Hepatocyte (in vitro differentiated cells and primary cell): ENCODE results near the gene KCNG4.

GRCh38 chr16:83744330-83745165 is 63.2 kb upstream of the HSBP1 start:
- RAMPAGE, long total RNA: no peak
- RRBS: no CpG with 5 or more reads among the region's 17 CpGs

DNA sequence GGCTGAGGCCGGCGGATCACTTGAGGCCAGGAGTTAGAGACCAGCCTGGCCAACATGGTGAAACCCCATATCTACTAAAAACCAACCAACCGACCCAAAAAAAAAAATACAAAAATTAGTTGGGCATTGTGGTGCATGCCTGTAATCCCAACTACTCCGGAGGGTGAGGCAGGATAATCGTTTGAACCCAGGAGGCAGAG is 12.0 kb downstream of the MBTPS1 start:
- RAMPAGE, long total RNA: no peak
- RRBS: no CpG with 5 or more reads among the region's 5 CpGs

- RAMPAGE, long total RNA: no peak
- RRBS: 1% methylated on average over 14 of the region's 50 CpGs
Observed at GRCh38 chr16:84117193-84117965, 637 bp upstream of the MBTPS1 start.

DNA sequence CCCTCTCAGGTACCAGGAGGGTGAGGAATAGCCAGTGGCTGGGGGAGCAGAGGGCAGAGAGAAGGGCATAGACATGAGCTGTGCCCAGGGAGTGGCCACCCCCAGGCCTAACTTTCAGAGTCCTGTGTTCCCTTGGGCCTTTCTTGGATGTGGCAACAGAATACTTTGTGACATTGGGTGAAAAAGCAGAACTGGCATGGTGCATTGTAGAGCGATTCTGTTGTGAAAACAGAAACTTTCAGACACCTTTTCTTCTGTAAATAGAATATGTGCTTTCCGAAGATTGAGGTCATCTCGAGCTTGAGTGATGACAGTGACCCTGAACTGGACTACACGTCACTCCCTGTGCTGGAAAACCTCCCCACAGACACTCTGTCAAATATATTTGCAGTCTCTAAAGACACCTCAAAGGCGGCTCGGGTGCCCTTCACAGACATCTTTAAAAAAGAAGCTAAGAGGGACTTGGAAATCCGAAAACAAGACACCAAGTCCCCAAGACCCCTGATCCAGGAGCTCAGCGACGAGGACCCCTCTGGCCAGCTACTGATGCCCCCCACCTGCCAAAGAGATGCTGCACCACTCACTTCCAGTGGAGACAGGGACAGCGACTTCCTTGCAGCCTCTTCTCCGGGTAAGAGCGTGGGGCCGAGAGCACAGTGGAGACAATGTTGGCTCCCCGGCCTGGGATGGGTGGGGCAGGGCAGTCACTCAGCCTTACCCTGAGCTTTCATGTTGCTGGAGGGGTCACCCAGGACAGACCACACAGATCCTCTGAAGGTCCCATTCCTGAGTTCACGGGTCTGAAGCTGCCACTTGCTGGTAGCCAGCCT is 11.0 kb downstream of the TAF1C start:
- RAMPAGE, long total RNA: no peak
- RRBS: 80% methylated on average over 4 of the region's 15 CpGs

DNA sequence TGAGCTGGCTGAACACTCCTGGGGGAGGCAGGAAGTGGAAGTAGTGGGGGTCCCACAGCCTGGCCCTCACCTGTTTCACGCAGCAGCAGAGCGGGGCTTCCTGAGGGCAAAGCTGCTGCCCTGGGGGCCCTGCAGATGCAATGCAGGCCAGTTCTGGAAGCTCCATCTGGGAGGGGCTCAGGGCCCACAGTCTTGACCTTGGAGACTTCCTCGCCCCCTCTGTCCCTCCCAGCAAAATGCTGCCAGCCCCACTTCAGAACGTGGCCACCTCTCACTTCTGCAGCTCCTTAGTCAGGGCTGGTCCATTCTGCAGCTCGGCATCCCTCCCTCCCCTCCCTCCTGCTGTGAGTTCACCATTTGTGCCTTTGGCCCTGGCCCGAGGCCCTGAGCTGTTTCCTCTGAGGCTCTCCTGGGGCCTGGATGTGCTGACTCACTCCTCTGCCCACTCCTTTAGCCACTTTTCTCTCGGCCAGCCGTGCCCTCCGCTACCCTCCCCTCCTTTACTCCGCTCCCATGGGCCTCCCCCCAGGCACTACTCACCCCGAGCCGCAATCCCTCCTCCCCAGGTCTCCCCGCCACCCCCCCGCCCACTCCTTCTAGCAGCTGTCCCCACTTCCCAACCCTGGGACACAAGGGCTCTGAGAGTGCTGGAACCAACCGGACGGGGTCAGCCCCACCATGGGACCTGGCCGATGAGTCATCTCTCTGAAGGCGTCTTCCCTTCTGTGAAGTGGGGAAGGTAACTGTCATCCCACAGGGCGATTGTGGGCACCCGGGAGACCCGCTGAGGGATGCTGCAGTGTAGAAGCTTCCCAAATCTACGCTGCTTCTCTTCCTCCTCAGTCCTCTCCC is 11.6 kb downstream of the KCNG4 start:
- RAMPAGE, long total RNA: no peak
- RRBS: 82% methylated on average over 6 of the region's 22 CpGs

GRCh38 chr16:84234445-84235343 is 5.1 kb downstream of the KCNG4 start:
- RAMPAGE, long total RNA: no peak
- RRBS: no CpG with 5 or more reads among the region's 19 CpGs

GRCh38 chr16:84239831-84240274 is at the start of gene KCNG4:
KCNG4 (minus strand) TSS chr16:84240012.
- RAMPAGE, long total RNA: no peak
- RRBS: no CpG with 5 or more reads among the region's 7 CpGs

- RAMPAGE, long total RNA: no peak
- RRBS: no CpG with 5 or more reads among the region's 2 CpGs
Observed at GRCh38 chr16:84320496-84320748, 25.7 kb downstream of the WFDC1 start.

GRCh38 chr16:84358714-84359214 is 9.6 kb upstream of the ATP2C2 start:
- RAMPAGE, long total RNA: no peak
- RRBS: no CpG with 5 or more reads among the region's 12 CpGs

GRCh38 chr16:84443450-84443873 is 61.0 kb downstream of the MEAK7 start:
- RAMPAGE, long total RNA: no peak
- RRBS: no CpG with 5 or more reads among the region's 11 CpGs

DNA sequence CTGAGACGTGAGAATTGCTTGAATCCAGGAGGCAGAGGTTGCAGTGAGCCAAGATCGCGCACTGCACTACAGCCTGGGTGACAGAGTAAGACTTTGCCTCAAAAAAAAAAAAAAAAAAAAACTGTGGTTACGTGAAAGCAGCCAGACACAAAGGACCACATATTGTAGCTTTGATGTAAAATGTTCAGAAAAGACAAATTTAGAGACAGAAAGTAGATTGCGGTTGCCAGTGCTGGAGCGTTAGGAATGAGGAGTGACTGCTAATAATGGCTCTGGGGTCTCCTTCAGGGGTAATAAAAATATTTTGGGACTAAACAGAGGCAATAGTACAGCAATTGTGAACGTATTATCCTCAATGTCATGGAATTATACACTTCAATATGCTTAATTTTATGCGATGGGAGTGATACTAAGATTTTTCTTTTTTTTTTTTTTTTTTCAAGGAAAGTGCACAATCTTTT is 4.1 kb upstream of the MEAK7 start:
- RAMPAGE, long total RNA: no peak
- RRBS: no CpG with 5 or more reads among the region's 8 CpGs

DNA sequence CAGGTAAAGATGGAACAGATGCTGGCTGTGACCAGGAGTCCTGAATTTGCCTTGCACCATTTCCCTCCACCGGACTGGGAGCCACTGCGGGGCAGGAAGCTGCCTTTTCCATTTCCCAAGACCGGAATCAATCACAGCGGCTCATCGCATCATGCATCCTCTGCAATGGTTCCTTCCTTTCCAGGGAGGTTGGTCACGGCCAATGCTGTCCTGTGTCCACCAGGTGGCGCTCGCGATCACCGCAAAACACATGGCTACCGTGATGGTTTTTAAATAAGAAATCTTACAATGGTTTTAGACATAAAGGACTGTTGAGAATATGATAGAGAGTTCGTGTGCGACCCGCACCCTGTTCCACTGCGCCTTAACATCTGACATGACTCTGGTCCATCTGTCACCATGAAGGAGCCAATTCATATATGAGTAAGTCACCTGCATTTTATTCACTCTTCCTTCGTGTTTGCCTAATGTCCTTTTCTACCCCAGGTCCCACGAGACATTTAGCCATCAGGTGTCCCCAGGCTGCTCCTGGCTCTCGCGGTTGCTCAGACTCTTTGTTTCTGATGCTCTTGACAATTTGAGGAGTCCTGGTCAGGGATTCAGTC is 6.9 kb upstream of the MEAK7 start:
- RAMPAGE, long total RNA: no peak
- RRBS: 5% methylated on average over 3 of the region's 19 CpGs

DNA sequence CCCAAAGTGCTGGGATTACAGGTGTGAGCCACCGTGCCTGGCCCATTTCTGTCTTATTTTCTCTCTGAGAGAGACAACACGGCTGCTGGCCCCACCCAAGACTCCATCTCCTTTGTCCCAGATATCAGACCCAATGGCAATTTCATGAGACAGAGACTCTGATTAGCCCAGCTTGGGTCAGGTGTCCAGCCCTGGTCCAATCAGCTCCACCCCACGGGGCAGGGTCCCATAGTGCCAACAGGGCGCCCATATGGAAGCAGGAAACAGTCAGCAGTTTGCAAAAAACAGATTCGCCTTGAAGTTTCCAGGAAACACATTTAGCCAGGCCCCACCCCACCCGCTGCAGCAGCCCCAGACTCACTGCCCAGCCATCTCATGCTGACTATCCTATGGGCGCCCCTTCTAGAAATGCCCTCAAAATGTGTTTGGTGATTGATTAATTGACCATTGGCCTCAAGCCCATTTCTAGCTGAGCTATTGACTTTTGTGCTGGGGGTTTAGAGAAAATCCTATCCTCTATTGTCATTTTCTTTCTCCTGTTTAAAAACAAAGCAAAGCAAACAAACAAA is 32.7 kb upstream of the MEAK7 start:
- RAMPAGE, long total RNA: no peak
- RRBS: no CpG with 5 or more reads among the region's 7 CpGs

DNA sequence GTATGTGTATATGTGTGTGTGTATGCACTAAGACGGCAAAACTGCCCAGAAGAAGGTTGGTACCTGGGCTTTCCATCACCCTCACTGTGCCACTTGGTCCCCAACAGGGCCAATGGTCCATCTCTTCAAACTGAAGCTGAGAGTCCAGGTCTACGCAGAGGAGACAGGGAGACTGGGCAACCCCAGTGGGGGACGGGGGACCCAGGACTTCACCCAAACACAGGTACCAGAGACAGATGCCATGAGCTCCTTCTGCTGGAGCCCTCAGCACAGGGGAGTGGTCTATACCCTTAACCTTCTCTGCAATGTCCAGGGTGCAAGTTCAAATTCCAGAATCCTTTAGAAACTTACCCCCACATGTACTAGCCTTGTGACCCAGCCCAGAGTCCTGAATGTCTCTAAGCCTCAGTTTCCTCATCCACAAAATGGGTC is 21.9 kb downstream of the COTL1 start:
- RAMPAGE, long total RNA: no peak
- RRBS: no CpG with 5 or more reads among the region's 3 CpGs

DNA sequence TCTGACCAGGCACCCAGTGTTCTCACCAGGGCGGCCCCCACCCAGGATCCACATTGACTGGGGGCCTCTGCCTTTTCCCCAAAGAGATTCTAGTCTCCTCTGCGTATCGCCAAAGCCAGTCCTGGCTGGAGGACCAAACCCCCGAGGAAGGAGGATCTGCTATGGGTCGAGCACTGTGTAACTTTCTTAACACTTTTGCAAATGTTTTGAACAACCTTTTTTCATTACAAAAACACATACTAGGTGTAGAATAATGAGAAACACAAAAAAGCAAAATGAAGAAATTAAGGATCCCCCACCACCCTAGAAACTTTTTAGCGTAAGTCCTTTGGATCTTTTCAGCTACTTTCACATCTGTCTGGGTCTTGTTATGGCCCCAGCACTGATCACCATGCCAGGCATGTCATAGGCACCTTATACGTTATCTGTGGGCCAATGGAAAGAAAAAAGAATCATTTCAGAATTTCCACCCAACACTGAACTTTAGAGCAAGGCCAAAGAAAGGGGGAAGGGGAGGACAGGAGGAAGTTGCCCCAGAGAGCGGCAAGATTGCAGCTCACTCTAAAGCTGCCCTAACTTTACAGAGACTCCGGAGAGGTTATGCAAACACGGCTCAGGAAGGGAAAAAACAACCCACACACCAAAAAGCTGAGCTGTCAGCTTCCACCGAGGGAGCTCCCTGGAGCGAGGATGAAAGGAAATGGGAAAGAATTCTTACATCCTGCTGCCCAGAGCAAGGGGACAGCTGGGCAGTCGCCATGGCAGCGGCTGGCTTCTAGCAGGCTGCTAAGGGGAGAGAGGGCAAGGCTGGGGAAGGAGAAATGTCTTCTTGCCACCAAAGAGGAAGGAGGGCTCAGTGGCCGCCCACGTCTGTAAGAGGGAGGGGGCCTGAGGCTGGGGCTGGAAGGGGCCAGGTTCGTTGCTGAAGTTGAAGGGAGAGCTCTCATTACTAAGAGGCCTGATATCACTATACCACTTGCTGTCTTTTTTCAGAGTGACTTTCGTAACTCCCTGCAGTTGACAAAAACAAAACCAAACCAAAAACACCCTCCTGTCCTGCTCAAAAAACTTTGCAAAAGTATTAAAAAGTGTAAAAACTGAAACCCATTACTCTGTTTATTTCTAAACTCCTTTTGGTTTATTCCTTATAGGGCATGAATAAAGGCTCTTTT is 18.3 kb downstream of the COTL1 start:
- RAMPAGE, long total RNA: no peak
- RRBS: no CpG with 5 or more reads among the region's 18 CpGs

- RAMPAGE, long total RNA: no peak
- RRBS: no CpG with 5 or more reads among the region's 13 CpGs
Observed at GRCh38 chr16:84607426-84608128, 10.3 kb downstream of the COTL1 start.

DNA sequence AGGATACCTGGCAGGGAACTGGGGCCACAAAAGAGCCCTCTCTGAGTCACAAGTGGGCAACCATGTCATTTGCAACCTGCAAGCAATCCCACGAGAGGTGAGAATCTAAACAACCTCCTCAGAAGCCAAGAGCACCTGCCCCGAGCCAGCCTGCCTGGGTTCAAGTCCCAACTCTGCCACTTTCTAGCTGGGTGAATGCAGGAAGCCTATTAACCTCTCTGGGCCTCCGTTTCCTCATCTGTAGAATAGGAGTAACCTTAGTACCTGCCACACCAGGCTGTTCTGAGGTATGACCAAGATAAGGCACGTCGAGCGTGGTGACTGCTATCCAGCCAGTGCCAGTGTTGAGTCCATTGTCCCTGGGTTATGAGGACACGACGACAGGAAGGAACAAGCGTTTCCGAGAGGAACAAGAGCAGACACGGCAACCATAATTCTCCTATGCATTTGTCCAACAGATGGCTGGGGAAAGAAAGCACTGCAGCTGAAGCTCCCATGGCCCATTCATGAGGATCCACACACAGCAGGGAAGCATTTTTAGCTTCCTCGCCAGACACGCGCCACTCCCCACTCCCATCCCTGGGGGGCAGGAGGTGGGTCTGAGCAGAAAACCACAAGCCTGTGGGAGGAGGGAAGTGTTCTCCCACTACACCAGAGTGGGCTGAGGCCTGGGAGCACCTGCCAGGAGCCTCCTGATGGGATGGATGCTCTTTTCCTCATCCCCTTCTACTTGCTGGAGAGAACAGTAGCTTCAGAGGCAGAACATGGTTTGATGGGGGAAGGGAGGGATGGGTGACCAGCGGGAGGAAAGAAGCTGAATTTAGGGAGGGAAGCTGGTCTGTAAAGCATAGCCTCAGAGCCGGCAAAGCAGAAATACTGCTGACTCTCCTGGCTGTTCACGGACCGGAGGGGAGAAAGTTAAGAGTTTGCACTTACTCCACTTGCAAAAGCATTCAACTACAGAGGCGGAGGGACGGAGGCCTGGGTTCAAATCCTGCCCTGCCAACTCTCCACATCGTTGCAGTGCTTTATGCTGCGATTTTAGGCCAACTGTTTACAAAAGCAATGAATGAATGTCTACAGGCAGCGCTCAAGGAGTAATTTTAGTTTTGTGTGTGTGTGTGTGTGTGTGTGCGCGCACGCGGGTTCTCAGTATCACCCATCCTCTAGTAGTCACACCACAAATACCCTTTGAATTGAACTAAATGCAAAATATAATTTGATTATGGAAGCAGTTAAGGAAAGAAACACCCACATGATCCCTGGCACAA is 2.7 kb downstream of the COTL1 start:
- RAMPAGE, long total RNA: no peak
- RRBS: no CpG with 5 or more reads among the region's 27 CpGs

GRCh38 chr16:84754056-84754817 is 54.4 kb downstream of the USP10 start:
- RAMPAGE, long total RNA: no peak
- RRBS: no CpG with 5 or more reads among the region's 15 CpGs

- RAMPAGE, long total RNA: no peak
- RRBS: 64% methylated on average over 7 of the region's 18 CpGs
Observed at GRCh38 chr16:84806632-84807020, 13.2 kb upstream of the CRISPLD2 start.

DNA sequence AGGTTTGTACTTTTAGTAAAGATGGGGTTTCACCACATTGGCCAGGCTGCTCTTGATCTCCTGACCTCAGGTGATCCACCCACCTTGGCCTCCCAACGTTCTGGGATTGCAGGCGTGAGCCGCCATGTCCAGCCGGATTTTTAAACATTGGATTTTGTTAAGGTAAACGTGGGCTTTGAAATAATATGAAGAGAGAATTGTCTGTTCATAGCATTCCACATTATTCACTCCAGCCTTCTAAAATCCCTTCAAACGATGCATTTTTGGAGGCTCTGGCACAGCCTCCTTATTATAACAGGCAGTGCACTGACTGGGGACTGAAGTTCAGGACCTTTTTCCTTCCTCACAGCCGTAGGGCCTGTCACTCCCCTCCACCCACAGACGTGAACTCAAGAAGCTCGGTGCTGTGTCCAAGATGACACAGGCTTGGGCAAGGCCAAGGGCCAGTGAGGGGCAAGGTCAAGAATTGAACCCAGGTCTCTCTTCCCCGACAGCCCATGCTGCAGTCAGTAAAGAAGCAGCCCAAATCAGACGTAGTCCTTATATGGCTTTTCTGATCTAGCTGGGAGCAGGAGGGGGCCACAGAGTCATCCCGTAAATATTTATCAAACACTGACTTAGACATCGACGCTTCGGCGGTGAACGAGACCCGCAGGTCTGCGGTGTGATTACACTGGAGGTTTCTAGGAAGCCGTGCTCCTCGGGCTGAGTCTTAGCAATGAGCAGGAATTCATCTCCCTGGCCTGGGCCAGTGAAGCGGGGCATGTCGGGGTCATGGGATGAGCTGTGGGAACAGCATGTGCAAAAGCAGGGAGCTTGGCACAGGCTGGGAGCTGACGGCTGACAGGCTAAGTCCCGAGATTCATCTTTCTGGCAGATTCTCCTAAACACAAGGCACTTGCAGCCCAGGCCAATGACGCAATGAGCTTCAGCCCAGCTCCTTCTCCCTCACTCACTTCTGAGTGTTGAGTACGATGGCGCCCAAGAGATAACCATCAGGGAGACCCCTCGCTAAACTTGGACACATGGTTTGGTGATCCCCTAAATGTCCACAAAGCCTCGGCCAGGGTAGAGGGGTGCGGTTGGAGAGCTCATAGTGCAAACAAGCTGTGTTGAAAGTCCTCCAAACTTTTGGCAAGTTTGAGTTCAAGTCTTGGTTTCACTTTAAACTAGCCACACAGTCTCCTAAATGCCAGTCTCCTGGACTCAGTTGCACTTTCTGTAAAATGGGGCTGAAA is 12.5 kb downstream of the CRISPLD2 start:
- RAMPAGE, long total RNA: no peak
- RRBS: no CpG with 5 or more reads among the region's 31 CpGs